Epithelial cell of alveolus of lung (primary cell): ENCODE data around the gene EIF4EBP2.

GRCh38 chr10:70404091-70404647 lies at the start of gene EIF4EBP2:
EIF4EBP2 (plus strand) TSS chr10:70404145.
- RAMPAGE, long total RNA: no peak
- RRBS: 1% methylated on average over 29 of the region's 79 CpGs

- RAMPAGE, long total RNA: no peak
- RRBS: 25% methylated on average over 1 of the region's 10 CpGs
Measured at GRCh38 chr10:70753871-70754385, 31.2 kb downstream of the TBATA start.

GRCh38 chr10:70779925-70780392 lies 5.2 kb downstream of the TBATA start:
- RAMPAGE, long total RNA: no peak
- RRBS: no CpG with 5 or more reads among the region's 8 CpGs

DNA sequence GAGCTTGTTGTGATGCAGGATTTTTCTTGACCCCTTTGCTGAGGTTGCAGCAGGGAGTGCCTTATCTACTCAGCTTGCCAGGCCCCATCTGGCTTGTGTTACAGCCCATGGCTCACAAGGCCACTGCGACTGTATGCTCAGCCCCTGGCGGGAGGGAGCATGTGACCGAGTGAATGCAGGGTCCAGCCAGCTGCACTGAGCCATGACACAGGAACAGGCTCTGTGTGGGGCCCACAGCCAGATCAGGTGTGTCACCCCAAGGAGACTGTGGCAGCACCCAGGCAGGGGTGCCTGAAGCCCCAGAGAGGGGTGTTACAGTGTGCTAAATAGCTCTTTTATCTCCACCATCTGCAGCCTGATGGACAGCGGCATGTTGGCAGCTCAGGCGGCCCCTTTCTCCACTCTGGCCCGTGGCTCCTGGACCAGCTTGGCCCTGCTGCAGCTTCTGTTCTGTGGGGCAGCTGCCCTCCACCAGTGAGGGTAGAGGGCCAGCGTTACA lies 2.6 kb upstream of the PCBD1 start:
- RAMPAGE, long total RNA: no peak
- RRBS: no CpG with 5 or more reads among the region's 7 CpGs

DNA sequence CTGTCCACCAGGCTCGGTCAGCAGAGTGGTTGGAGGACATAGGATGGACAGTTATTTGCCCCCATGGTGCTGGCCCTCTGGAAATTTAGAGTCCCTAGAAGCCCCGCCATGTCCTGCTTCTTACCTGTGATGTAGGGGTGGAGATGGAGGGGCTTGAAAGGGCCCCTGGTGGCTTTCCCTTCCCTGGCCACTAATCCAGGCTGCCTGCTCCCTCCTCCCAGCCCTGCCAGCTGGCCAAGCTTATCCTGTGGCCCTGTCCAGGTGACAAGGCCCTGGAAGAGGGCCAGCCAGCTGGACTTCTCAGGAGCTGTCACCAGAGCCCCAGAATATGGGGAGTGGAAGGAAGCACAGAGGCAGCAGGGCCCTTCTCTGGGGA lies 52.4 kb upstream of the PCBD1 start:
- RAMPAGE, long total RNA: no peak
- RRBS: no CpG with 5 or more reads among the region's 2 CpGs

- RAMPAGE, long total RNA: no peak
- RRBS: 21% methylated on average over 2 of the region's 21 CpGs
Measured at GRCh38 chr10:71254879-71256024, 42.9 kb downstream of the UNC5B start.

DNA sequence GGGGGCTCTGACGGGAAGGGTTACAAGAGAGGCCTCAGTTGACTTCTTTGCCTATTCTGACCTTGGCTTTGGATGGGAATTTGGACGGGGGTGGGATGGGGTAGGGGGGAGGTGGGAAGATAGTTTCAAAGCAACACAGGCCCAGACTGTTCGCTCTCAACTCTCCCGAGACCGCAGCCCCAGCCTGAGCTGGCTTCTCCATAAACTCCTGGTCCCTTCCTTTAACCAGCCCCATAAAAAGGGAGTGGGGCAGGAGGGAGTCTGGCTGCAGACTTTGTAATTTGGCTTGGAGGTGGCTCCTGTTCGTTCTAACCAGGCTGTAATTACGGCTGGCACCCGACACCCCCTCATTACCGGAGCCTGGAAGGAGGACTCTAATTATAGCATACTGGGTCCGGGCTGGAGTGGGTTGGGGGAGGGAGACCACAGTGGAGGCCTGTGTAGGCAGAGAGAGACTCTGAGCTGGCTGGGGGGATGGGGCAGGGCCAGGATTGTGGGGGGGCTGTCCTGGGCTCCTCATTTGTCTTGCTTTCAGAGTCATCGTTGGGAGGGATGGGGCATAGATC lies 49.6 kb downstream of the UNC5B start:
- RAMPAGE, long total RNA: no peak
- RRBS: 35% methylated on average over 2 of the region's 11 CpGs

DNA sequence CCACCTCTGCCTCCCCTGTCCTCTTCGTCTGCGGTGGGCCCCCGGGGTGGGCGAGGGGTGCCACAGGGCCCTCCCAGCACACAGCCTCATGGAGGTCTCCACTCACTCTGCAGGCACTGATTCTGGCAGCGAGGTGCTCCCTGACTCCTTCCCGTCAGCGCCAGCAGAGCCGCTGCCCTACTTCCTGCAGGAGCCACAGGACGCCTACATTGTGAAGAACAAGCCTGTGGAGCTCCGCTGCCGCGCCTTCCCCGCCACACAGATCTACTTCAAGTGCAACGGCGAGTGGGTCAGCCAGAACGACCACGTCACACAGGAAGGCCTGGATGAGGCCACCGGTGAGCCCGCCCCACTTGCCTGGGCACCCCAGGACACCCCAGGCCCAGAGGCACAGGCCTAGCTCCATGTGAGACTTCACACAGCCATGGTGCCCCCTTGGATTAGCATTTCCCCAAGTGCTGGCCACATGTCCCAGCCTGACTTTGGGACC lies 39.3 kb upstream of the SLC29A3 start:
- RAMPAGE, long total RNA: no peak
- RRBS: 78% methylated on average over 3 of the region's 19 CpGs

- RAMPAGE, long total RNA: no peak
- RRBS: no CpG with 5 or more reads among the region's 16 CpGs
Measured at GRCh38 chr10:71300586-71301354, 18.3 kb upstream of the SLC29A3 start.

- RAMPAGE, long total RNA: no peak
- RRBS: no CpG with 5 or more reads among the region's 29 CpGs
Measured at GRCh38 chr10:71314207-71315142, 4.6 kb upstream of the SLC29A3 start.

GRCh38 chr10:71340085-71340653 lies 21.1 kb downstream of the SLC29A3 start:
- RAMPAGE, long total RNA: no peak
- RRBS: no CpG with 5 or more reads among the region's 4 CpGs

DNA sequence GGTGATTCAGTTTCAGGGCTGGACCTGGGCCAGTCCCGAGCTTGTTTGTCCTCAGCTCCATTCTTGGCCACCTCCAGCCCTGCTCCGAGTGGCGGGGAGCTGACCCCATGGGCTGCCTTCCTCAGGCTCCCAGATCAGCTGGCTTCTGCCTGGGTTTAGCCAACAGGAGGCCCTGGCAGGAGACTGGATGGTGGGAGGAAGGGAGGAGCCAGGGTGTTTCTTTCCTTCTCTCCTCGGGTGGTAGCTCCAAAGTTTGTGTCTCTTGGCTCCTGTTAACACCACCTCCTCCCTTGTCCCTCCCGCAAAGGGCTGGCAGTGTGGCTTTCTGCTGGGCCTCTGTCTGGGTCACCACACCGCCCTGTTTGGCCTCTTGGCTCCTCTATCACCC lies 75.3 kb downstream of the CDH23 start:
- RAMPAGE, long total RNA: no peak
- RRBS: no CpG with 5 or more reads among the region's 6 CpGs

GRCh38 chr10:71475514-71476132 lies 78.9 kb downstream of the CDH23 start:
- RAMPAGE, long total RNA: no peak
- RRBS: no CpG with 5 or more reads among the region's 11 CpGs

GRCh38 chr10:71727191-71727713 lies 7.7 kb upstream of the C10orf105 start:
- RAMPAGE, long total RNA: no peak
- RRBS: no CpG with 5 or more reads among the region's 10 CpGs

GRCh38 chr10:71729275-71729724 lies 9.7 kb upstream of the C10orf105 start:
- RAMPAGE, long total RNA: no peak
- RRBS: no CpG with 5 or more reads among the region's 7 CpGs

GRCh38 chr10:71754663-71755004 lies 18.7 kb downstream of the VSIR start:
- RAMPAGE, long total RNA: no peak
- RRBS: no CpG with 5 or more reads among the region's 3 CpGs

- RAMPAGE, long total RNA: no peak
- RRBS: no CpG with 5 or more reads among the region's 21 CpGs
Measured at GRCh38 chr10:71760653-71761856, 12.3 kb downstream of the VSIR start.

GRCh38 chr10:71766921-71767544 lies 6.3 kb downstream of the VSIR start:
- RAMPAGE, long total RNA: no peak
- RRBS: no CpG with 5 or more reads among the region's 10 CpGs

DNA sequence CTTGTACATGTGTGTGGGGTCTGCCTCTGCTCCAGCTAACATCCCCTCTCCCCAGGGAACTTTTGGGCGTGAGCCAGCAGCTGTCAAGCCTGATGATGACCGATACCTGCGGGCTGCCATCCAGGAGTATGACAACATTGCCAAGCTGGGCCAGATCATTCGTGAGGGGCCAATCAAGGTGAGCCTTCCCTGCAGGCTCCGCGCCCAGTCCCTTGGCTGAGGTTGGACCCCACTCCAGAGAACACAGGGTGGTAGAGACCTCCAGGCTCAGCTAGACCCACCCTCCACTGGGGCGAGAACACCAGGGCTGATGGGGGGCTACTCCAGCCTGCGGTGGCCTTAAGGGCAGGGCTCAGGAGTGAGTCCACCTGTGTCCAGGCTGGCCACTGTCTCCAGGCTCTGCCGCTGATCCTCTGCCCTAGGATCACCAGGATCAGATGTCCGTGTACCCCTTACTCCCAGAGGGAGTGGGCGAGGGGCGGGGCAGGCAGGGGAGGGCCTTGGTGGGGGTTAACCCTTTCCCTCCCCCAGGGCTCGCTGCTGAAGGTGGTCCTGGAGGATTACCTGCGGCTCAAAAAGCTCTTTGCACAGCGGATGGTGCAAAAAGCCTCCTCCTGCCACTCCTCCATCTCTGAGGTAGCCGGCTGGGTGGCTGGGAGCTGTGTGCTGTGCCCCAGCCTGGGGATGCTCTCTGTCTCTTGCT lies 38.2 kb downstream of the PSAP start:
- RAMPAGE, long total RNA: no peak
- RRBS: no CpG with 5 or more reads among the region's 16 CpGs

DNA sequence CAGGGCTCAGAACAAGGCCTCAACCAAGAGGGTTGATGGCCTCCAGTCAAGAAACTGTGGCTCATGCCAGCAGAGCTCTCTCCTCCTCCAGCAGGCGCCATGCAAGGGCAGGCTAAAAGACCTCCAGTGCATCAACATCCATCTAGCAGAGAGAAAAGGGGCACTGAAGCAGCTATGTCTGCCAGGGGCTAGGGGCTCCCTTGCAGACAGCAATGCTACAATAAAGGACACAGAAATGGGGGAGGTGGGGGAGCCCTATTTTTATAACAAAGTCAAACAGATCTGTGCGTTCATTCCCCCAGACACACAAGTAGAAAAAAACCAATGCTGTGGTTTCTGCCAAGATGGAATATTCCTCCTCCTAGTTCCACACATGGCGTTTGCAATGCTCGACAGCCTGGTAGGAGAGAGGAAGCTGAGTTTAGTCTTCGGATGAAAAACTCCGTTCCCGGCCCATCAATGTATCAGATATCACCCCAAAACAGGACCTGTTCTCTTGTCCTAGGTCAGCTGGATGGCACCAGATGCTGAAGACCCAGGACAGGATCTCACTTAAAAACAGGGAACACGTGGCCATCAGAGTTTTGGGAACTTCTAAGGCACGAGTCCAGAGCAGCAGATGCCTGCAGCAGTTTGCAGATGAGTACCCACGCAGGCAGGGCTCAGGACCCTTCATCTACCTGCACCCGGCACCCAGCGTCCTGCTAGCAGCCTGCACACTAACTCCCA lies 33.8 kb downstream of the PSAP start:
- RAMPAGE, long total RNA: no peak
- RRBS: no CpG with 5 or more reads among the region's 12 CpGs